Metanephros (tissue), 2 donors: Measurements from ENCODE around the genes DCUN1D4 and LRRC66.

- RAMPAGE, long total RNA, result no peak
These were observed 21.8 kb downstream of the TXK start for GRCh38 chr4:48112069-48112840.

DNA sequence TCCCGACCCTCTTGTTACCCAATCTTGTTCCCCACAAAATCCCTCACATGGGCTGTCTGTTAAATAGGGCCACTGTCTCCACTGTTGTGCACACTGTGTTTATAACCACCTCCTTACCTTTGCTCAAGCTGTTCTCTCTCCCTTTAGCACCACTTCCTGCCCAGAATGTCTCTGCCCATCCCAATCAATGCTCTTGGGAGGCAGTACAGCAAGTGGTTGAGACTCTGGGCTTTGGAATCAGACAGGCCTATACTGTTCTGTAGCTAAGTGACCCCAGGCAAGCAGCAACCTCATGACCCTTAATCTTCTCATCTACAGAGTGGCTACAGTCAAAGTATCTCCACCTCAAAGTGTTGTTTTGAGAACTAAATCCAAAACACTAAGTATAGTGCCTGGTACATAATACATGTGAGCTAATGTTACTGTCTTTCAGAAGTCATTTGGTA lies 3.8 kb upstream of the TXK start:
- RAMPAGE, long total RNA, result no peak

DNA sequence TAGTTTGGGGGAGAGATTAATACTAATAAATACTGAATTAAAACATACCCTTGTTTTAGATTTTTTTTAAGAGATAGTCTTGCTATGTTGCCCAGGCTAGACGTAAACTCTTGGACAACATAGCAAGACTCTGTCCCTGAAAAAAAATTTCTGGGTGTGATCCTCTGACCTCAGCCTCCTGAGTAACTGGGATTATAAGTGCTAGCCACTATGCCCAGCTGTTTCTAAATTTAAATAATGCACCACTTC lies 56.0 kb downstream of the TEC start:
- RAMPAGE, long total RNA, result no peak

GRCh38 chr4:48633793-48634529 lies 143.9 kb downstream of the ZAR1 start:
- RAMPAGE, long total RNA, result no peak

- RAMPAGE, long total RNA, result no peak
These were observed 16.9 kb upstream of the OCIAD1 start for GRCh38 chr4:48813985-48814452.

DNA sequence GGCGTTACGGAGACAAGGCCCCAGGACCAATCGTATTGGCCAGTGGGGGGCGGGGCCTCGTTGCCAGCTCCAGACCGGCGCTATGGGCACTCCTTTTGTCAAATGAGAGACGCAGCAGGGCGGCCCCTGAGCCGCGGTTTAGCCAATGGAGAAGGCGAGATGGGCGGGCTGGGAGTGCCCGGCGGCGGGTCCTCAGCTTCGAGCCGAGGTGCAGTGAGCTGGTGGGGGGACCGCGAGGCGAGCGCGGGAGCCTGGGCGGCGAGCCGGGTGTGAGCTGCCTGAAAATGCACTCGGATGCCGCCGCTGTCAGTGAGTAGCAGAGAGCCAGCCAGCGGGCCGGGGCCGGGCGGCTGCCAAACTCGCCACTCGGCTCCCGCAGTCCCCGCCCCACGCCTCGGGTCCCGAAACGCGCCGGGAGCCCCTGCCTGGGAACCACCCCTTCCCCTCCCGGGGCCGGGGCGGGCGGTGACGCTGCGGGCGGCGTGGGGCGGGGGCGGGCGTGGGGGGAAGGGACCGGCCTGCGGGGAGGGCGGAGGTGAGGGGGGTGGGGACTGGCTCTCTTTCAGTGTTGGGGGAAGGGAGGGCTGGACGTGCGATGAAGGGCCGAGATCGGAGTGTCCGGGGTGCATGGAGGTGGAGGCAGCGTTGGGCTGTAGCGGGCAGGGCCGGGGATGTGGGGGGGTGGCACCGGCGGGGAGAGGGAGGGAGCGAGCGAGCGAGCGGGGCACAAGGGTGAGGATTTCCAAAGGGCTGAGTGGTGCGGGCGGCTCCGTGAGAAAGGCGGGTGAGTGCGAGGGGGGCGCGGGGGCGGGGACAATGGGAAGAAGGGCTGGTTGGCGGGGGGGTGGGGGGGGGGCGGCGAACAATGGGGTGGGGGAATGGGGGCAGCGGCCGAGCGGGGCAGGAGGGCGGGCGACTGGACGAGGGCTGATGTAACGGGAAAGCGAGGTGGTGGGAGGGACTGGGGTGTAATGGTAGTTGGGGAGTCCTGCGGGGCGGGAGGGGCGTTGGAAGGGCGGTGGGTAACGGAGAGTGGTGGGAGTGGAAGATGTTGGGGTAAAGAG lies at the start of gene DCUN1D4:
DCUN1D4 (plus strand) TSS at position 195 of the 1,064 bp plus-strand sequence.
- RAMPAGE, long total RNA, result start-site peak on the plus strand centred at position 204 of the sequence, 67 bp wide, 827 and 91 reads in 2 replicates

DNA sequence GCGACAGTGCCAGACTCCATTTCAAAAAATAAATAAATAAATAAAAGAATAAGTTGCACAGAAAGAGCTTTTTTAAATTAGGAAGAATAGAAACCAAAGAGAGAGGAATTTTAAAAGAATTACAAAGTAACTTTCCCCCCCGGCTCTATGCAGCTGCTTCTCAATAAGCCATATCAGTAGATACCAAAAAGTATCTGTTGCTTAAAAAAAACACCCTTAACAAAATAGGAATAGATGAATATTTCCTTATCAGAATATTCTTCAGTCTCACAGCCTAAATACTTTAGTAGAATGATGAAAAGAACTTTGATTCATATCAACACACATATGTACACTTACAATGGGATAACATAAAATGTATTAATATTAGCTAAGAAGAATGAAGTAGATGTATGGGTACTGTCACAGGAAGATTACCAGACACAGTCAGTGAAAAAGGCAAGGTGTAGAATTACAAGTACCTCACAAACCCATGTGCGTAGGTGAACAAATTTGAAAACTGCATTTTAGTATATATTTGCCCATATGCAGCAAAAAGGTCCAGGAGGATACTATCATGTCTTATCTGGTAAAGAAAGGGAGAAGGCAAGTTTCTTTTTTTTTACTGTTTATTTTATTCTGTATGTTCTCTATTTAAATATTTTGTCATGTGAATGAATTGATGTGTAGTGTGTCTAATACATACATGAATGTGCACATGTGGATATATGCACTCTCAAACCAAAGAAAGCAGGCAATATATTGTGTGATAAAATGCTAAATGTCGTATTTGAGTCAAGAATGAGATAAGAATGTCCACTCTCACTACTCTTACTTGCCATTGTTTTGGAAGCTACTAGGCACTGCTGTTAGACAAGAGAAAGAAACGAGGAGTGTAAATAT lies 40.0 kb downstream of the DCUN1D4 start:
- RAMPAGE, long total RNA, result no peak

- RAMPAGE, long total RNA, result no peak
These were observed 42.0 kb downstream of the DCUN1D4 start for GRCh38 chr4:51884667-51885547.

- RAMPAGE, long total RNA, result no peak
These were observed 24.5 kb downstream of the LRRC66 start for GRCh38 chr4:51995532-51996185.

DNA sequence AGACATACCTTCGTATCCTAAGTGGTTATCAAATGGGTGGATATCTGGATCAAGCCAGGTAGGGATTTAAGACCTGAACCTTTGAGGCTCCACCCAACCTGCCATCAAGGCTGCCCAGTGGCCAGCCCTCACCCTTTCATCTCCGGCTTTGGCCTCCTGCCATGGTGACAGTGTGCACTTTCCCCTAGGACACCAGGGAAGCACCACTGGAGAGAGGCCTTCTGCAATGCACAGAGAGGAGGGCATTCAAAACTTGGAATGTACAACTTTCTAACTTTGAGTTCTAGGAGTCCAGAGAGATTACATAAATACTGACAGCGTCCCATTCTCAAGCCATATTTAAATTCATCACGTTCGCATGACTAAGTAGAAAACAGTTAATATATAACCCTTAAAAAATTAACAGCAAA lies at the start of gene LRRC66:
LRRC66 (minus strand) TSS at position 68 of the 410 bp plus-strand sequence.
- RAMPAGE, long total RNA, result no peak

DNA sequence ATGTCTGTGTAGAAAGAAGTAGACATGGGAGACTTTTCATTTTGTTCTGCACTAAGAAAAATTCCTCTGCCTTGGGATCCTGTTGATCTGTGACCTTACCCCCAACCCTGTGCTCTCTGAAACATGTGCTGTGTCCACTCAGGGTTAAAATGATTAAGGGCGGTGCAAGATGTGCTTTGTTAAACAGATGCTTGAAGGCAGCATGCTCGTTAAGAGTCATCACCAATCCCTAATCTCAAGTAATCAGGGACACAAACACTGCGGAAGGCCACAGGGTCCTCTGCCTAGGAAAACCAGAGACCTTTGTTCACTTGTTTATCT lies 193.0 kb downstream of the USP46 start:
- RAMPAGE, long total RNA, result no peak

DNA sequence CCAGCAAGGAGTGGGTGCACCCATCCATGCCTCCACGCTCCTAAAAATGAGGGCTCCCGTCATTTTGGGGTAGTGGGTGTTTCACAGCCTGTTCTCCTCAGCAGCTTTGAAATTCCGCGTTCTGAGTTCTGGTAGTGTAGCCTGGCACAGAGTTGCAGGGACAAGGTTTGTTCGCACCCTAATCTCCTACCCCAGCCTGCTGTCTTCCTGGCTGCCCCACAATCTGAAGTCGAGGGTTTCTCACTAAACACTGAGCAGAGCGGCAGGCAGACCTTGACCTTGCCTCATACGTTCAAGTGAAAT lies 112.2 kb downstream of the USP46 start:
- RAMPAGE, long total RNA, result no peak

DNA sequence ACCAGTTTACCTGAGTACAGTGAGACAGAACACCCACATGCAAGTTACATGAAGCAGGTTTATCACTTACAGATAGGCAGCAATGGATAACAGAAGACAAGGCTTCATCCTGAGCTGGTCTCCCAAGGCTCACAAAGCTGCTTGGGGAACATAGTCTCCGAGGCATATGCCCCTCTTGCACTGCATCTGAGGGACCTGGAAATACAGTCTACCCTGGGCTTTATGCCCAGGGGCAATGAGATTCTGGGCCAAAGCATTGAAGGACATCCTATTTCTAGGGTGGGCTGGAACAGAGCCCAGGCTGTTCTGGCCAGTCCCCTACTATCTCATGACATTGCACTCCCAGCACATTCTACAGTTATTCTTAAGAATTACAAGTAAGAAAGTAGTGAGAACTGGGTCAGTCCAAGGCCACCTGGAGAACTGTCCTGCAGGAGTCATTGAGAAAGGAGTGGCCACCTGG lies 107.7 kb downstream of the USP46 start:
- RAMPAGE, long total RNA, result no peak

GRCh38 chr4:52588623-52589469 lies 70.3 kb downstream of the USP46 start:
- RAMPAGE, long total RNA, result no peak

GRCh38 chr4:52660133-52660468 lies 1.0 kb upstream of the USP46 start:
- RAMPAGE, long total RNA, result no peak

DNA sequence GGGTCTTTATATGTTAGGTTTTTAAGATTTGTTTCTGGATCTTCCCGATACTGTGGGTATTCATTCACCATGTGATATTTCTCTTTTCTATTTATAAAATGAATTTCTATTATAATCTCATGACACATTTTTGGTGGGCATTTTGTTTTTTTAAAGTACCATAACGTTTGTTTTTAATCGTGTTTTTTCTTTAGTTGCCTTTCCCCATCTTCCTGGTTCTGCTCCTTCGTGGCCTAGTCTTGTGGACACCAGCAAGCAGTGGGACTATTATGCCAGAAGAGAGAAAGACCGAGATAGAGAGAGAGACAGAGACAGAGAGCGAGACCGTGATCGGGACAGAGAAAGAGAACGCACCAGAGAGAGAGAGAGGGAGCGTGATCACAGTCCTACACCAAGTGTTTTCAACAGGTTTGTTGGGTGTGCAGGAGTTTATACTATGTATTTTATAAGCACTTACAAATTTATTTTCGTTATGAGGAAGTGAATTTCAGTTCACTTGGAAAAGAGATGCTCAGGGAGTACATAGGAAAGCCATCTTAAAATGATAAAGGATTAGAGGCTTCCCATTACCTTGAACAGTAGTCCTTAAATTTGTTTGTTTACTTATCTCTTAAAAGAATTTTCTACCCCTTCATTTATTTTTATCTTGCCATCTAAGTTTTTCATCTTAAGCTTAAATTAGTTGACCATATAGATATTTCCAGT lies 75.4 kb downstream of the FIP1L1 start:
- RAMPAGE, long total RNA, result no peak

GRCh38 chr4:53734757-53735066 lies 143.4 kb upstream of the LNX1 start:
- RAMPAGE, long total RNA, result no peak

DNA sequence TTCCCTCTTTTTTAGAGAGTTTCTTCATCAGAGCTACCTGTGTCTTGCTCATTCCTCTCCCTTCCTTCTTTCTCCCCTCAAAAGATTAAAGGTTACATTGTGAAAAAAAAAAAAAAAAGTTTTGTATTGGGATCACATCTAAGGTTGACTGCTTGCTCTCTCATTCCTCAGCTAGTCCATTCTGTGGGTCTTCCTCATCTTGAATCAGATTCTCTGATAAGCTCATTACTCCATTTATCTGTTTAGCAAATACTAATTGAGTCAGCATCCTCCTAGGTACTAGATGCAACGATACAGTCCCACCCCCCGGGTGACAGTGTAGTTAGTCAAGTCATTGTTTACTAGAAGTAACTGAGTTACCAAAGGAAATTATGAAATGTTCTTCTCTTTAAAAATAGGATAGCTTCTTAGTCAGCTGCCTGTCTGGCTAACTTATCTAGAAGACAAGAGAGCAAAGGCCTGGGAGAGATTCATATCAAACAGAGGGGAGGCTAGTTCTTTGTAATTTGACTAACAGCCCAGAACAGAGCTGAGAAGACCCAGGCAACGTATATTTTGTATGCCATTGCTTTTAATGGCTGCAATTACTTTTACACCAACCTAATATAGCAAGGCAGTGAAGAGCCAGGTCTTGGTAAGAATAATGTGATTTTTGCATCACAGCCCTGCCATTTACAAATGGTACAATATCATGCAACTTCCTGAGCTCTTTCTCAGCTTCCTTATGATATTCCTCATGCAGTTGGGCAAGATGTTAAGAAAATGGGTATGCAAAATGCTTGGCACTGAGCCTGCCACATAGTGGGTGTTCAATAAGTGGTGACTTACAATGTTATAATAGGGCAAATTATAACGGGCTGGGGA lies 150.0 kb downstream of the CHIC2 start:
- RAMPAGE, long total RNA, result no peak

GRCh38 chr4:54062070-54062889 lies 2.1 kb downstream of the CHIC2 start:
- RAMPAGE, long total RNA, result no peak

DNA sequence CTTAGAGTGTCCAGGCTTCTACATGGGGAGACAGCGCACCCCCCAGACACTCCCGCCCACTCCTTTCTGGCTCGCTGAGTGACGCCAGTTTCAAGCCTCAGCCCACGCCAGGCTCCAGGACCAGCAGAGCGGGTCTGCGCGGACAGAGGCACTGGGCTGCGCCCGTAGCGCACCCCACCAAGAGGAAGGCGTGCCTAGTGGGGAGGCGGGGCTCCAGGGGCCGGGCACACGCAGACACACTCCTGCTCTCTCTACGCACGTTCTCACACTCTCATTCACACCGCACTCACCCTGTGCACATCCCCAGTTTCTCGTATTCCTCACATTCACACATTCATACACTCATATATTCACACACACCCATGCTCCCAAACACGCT lies 8.8 kb upstream of the GSX2 start:
- RAMPAGE, long total RNA, result no peak